Measurements from ENCODE around the genes UGT1A6 and SPP2.

CAGE:
- cytosol, long polyA minus RNA, result no peak
- cytosol, long polyA plus RNA, result no peak
- long polyA plus RNA, result no peak
- nucleus, long polyA minus RNA, result no peak
- nucleus, long polyA plus RNA, result no peak
Measured at GRCh38 chr2:232773763-232774259, 2.6 kb downstream of the KCNJ13 start.

DNA sequence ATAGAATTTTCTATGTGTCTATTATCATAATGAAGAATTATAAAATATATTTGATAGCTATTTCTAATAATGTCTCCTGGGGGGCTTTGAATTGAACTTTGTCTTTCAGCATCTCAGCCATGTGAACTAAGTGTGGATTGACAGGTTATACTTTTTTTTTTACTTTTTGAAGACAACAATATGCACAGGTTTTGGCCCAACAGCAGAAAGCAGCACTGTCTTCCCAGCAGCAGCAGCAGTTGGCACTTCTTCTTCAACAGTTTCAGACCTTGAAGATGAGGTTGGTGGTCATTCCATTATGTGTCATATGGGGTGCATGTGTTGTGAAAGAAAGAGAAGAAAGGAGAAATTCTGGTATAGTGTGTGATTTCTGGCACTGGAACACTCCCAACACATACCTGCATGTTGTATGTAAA lies 34.7 kb upstream of the KCNJ13 start:
CAGE:
- cytosol, long polyA minus RNA, result no peak
- cytosol, long polyA plus RNA, result no peak
- long polyA plus RNA, result no peak
- nucleus, long polyA minus RNA, result no peak
- nucleus, long polyA plus RNA, result no peak

CAGE:
- cytosol, long polyA minus RNA, result no peak
- cytosol, long polyA plus RNA, result no peak
- long polyA plus RNA, result no peak
- nucleus, long polyA minus RNA, result no peak
- nucleus, long polyA plus RNA, result no peak
Measured at GRCh38 chr2:232832581-232833222, 37.4 kb upstream of the SNORC start.

CAGE:
- cytosol, long polyA minus RNA, result no peak
- cytosol, long polyA plus RNA, result no peak
- long polyA plus RNA, result no peak
- nucleus, long polyA minus RNA, result no peak
- nucleus, long polyA plus RNA, result no peak
Measured at GRCh38 chr2:232900983-232901842, 31.1 kb downstream of the SNORC start.

CAGE:
- cytosol, long polyA minus RNA, result no peak
- cytosol, long polyA plus RNA, result no peak
- long polyA plus RNA, result no peak
- nucleus, long polyA minus RNA, result no peak
- nucleus, long polyA plus RNA, result no peak
Measured at GRCh38 chr2:233062794-233063215, 2.7 kb downstream of the INPP5D start.

CAGE:
- cytosol, long polyA minus RNA, result no peak
- cytosol, long polyA plus RNA, result no peak
- long polyA plus RNA, result no peak
- nucleus, long polyA minus RNA, result no peak
- nucleus, long polyA plus RNA, result no peak
Measured at GRCh38 chr2:233080154-233080911, 20.2 kb downstream of the INPP5D start.

DNA sequence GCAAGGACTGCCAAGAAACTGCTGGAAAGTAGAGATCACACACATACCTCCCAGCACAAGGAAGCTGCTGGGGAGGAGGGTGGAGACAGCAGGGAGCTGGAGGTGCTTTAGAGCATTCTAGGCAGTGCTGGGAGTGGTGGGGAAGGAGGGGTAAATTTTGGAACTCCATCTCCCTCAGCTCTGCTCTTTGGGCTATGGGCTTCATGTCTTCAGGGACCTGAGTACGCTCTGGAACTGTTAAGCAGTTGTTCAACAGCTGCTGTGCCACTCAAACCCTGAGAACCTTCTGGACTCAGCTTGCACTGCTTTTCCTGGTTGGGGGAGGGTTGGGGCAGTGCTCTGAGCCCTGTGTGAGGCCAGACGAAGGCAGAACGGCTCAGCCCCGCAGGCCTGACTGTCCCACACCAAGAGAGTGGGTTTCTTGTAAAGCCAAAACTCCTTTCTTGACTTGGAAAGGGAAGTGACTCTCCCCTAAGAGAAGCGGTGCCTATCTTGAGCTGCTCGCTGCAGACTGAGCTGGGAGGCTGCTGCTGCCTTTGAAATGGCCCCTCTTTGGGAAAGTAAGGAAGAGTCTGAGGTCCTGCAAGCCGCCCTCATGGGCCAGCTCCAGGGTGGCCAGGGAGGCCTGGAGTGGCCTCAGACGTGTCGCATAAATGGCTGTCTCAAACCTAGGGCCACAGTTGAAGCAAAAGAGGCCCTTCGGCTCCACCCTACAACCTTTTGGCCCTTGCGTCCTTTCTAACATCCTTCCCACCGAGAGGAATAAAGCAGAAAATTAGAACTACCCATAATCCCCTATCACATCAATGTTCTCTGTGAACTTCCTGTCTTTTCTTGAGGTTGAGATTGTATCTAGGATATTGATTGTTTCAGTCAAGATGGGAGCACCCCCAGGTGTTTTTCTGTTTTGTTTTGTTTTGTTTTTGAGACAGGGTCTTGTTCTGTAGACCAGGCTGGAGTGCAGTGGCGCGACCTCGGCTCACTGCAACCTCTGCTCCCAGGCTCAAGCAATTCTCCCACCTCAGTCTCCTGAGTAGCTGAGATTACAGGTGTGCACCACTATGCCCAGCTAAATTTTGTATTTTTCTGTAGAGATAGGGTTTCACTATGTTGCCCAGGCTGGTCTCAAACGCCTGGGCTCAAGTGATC lies 23.4 kb downstream of the INPP5D start:
CAGE:
- cytosol, long polyA minus RNA, result no peak
- cytosol, long polyA plus RNA, result no peak
- long polyA plus RNA, result no peak
- nucleus, long polyA minus RNA, result no peak
- nucleus, long polyA plus RNA, result no peak

GRCh38 chr2:233164315-233165007 lies 87.0 kb upstream of the ATG16L1 start:
CAGE:
- cytosol, long polyA minus RNA, result no peak
- cytosol, long polyA plus RNA, result no peak
- long polyA plus RNA, result no peak
- nucleus, long polyA minus RNA, result no peak
- nucleus, long polyA plus RNA, result no peak

DNA sequence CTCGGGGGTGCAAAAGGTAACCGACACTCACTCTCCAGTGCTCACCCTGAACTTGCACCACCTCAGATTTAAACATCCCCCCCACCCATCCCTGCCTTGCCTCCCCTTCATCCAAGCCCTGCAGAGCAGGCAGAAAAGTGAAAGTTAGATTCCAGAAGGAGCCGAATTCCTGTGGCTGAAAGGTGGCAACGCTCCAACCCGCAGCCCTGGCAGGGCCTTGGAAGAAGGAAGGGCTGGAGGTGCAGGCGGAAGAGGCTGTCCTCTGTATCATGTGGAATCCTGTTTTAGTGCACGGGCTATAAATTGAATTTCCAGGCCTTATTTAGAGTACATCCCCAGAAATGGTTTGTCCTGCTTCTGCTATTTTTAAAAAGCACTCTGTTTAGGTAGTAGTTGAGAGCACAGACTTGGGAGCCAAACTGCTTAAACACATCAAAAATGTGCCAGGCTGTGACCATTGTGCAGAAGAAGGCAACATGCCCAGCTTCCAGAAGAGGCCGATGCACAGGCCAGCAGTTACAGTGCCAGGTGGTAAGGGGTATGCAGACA lies 40.2 kb upstream of the ATG16L1 start:
CAGE:
- cytosol, long polyA minus RNA, result no peak
- cytosol, long polyA plus RNA, result no peak
- long polyA plus RNA, result no peak
- nucleus, long polyA minus RNA, result no peak
- nucleus, long polyA plus RNA, result no peak

GRCh38 chr2:233213525-233214062 lies 37.9 kb upstream of the ATG16L1 start:
CAGE:
- cytosol, long polyA minus RNA, result no peak
- cytosol, long polyA plus RNA, result no peak
- long polyA plus RNA, result no peak
- nucleus, long polyA minus RNA, result no peak
- nucleus, long polyA plus RNA, result no peak

DNA sequence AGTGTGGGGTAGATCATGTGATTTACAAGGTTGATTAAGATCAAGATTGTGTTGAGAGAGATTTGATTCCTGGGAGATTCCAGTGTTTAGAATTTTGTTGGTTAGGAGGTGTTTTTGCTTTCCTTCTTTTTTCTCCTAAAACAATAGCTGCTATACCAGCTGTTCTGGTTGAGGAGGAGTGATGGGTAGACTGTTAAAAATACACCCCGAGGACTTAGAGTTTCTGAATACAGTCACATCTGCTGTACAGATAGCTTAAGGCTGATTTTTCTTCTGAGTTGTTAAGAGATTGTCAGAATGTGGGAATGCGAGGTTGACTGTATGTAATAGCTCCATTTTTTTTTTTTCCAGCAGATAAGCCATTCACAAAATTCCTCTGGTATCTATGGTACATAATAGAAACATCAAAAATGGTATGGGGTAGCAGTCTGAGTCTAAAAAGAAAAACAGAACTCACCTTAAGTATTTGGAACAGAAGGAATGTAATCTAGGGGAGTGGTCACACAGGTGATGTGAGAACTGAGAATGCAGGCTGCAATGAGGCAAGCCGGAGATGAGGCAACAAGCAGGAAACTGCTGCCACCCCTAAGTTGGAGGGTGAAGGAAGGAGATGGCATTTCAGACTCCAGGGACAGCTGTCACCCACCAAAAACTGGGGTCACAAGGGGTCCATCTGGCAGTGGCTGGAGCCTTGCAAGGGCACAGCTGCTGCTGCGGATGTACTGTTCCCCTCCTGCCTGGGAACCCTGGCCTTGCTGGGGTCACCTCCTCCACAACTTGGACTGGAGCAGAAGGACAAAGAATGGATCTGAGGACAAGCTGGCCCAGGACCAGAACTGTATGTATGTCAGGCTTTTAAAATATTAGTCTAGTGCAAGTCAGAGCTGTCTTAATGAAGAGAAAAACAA lies 2.4 kb downstream of the DGKD start:
CAGE:
- cytosol, long polyA minus RNA, result no peak
- cytosol, long polyA plus RNA, result no peak
- long polyA plus RNA, result no peak
- nucleus, long polyA minus RNA, result no peak
- nucleus, long polyA plus RNA, result no peak

DNA sequence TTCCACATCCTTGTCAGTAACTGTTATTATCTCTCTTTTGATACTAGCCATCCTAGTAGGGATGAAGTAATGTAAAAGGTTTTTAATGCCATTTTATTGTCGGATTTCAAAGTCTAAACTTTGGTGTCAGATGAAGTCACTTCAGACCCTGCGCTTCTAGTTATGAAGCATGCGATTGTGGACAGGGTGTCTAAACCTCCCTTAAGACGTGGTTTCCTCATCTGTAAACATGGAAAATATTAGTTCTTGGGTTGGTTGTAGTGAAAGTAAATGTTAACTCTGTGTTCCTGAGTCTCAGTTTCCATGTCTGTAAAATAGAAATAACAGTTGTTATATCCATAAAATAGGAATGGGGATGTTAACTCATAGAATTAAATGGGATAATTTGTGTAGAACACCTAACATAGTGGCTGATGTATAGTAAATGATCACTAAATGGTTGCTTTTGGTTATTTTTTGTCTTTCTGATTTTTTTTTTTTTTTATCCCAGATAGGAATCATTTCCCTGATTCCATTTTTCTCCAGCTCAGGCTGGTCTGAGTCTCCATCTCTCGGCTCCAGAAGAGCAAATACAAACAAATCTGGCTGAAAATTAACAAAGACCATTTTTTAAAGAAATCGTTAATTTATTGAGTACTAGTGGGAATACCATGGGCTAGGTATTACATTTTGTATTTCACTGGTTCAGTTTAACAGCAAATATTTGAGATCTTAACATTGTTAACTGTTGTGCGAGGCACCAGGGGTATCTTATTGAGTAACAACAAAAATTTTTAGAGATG lies 4.9 kb downstream of the DGKD start:
CAGE:
- cytosol, long polyA minus RNA, result no peak
- cytosol, long polyA plus RNA, result no peak
- long polyA plus RNA, result no peak
- nucleus, long polyA minus RNA, result no peak
- nucleus, long polyA plus RNA, result no peak

DNA sequence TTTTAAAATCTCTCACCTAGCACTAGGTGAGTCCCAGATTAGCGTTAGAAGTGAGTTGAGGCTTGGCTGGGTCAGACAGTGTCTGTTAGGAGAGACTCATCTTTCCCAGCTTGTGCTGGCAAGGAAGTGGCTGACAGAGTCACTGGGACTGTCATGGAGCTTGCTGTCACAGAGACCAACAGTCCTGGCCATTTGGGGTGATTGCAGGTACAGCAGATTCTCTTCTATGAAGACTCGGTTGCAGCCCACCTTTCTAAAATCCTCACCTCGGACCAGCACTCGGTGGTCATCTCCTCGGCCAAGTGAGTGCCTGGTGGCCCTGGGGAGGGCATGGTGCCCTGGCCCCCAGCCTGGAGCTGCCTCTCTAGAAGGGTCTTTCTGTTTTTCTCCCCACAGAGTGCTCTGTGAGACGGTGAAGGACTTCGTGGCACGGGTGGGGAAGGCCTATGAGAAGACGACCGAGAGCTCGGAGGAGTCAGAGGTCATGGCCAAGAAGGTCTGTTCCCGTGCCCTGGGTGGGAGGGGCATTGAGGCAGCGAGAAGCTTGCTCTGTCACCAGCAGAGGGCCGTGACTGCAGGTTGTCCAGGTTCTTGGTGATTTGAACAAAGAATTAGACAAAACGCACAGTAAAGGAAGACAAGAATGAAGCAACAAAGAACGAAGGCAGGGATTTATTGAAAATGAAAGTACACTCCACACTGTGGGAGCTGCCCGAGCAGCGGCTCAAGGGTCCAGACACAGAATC lies 93.8 kb downstream of the DGKD start:
CAGE:
- cytosol, long polyA minus RNA, result no peak
- cytosol, long polyA plus RNA, result no peak
- long polyA plus RNA, result no peak
- nucleus, long polyA minus RNA, result no peak
- nucleus, long polyA plus RNA, result no peak

CAGE:
- cytosol, long polyA minus RNA, result no peak
- cytosol, long polyA plus RNA, result no peak
- long polyA plus RNA, result no peak
- nucleus, long polyA minus RNA, result start-site peak on the plus strand at chr2:233692861-233692900, 22 reads
- nucleus, long polyA plus RNA, result no peak
Measured at GRCh38 chr2:233692449-233693030, at the start of gene UGT1A6. UGT1A6 (plus strand) TSS chr2:233692890.

DNA sequence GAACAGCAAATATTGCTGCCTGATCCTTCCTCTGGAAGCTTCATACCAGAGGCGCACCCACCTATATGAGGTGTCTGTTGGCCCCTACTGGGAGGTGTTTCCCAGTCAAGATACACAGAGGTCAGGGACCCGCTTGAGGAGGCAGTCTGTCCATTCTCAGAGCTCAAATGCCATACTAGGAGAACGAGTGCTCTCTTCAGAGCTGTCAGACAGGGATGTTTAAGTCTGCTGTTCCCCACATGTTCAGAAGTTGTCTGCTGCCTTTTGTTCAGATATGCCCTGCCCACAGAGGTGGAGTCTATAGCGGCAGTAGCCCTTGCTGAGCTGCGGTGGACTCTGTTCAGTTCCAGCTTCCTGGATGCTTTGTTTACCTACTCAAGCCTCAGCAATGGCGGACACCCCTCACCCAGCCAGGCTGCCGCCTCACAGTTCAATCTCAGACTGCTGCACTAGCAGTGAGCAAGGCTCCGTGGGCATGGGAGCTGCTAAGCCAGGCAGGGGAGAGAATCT lies 8.1 kb downstream of the UGT1A3 start:
CAGE:
- cytosol, long polyA minus RNA, result no peak
- cytosol, long polyA plus RNA, result no peak
- long polyA plus RNA, result no peak
- nucleus, long polyA minus RNA, result no peak
- nucleus, long polyA plus RNA, result no peak

CAGE:
- cytosol, long polyA minus RNA, result no peak
- cytosol, long polyA plus RNA, result no peak
- long polyA plus RNA, result no peak
- nucleus, long polyA minus RNA, result no peak
- nucleus, long polyA plus RNA, result no peak
Measured at GRCh38 chr2:233745119-233745879, 14.8 kb upstream of the UGT1A1 start.

DNA sequence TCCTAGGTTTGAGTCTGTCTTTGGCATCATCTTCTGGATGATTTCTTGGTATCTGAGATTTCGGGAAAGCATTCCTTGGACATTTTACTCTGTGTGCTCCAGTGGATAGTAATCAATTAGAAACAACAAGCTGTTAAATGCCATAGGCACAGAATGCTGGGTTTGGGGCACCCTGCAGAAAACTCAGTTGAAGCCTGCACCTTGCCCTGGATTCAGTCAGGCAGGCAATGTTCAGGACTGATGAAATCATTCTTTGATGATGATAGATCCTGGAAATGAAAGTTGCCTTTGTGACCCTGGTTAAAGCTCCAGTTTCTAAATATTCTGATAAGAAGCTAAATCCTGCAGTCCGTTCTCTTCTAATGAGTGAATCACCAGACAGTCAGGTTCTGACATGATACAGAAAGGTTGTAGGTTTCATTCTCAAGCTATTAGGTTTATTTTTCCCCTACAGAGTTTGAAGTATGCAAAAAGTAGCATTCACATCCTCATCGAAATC lies 1.3 kb downstream of the UGT1A1 start:
CAGE:
- cytosol, long polyA minus RNA, result no peak
- cytosol, long polyA plus RNA, result no peak
- long polyA plus RNA, result no peak
- nucleus, long polyA minus RNA, result no peak
- nucleus, long polyA plus RNA, result no peak

CAGE:
- cytosol, long polyA minus RNA, result no peak
- cytosol, long polyA plus RNA, result no peak
- long polyA plus RNA, result no peak
- nucleus, long polyA minus RNA, result no peak
- nucleus, long polyA plus RNA, result no peak
Measured at GRCh38 chr2:233775454-233775951, 2.6 kb upstream of the MROH2A start.

DNA sequence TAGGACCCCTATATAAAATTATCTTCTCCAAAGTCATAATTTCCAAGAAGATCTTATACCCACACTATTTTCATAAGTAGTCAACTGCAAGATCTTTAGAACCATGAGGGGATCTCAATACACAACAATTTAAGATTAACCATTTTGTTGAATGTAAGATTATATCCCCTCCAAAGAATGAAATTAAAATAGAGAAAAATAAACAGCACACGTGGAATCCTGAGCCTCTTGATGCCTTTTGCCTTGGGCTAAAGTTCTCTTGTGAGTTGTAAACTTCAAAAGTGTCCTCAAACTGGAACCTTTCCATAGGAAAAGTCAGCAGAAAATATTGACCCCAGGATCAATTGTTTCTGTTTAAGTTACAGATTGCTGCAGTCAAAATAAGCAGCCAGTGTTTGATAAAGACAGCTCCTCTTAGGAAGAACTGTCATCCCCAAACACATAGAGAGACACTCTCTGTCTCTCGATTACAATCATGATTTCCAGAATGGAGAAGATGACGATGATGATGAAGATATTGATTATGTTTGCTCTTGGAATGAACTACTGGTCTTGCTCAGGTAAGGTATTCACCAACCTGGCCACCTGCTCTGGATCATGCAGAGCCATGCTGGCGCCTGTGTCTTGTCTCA lies at the start of gene SPP2:
Gene SPP2 (plus strand): TSS at position 391 of the 632 bp plus-strand sequence.
CAGE:
- cytosol, long polyA minus RNA, result no peak
- cytosol, long polyA plus RNA, result no peak
- long polyA plus RNA, result no peak
- nucleus, long polyA minus RNA, result no peak
- nucleus, long polyA plus RNA, result no peak

GRCh38 chr2:234449150-234449648 lies 47.7 kb downstream of the ARL4C start:
CAGE:
- cytosol, long polyA minus RNA, result no peak
- cytosol, long polyA plus RNA, result no peak
- long polyA plus RNA, result no peak
- nucleus, long polyA minus RNA, result no peak
- nucleus, long polyA plus RNA, result no peak